Metastatic Liver Carcinoma in the Adrenal Gland (tissue), 2 donors: ENCODE results near the gene GSTM5.

DNA sequence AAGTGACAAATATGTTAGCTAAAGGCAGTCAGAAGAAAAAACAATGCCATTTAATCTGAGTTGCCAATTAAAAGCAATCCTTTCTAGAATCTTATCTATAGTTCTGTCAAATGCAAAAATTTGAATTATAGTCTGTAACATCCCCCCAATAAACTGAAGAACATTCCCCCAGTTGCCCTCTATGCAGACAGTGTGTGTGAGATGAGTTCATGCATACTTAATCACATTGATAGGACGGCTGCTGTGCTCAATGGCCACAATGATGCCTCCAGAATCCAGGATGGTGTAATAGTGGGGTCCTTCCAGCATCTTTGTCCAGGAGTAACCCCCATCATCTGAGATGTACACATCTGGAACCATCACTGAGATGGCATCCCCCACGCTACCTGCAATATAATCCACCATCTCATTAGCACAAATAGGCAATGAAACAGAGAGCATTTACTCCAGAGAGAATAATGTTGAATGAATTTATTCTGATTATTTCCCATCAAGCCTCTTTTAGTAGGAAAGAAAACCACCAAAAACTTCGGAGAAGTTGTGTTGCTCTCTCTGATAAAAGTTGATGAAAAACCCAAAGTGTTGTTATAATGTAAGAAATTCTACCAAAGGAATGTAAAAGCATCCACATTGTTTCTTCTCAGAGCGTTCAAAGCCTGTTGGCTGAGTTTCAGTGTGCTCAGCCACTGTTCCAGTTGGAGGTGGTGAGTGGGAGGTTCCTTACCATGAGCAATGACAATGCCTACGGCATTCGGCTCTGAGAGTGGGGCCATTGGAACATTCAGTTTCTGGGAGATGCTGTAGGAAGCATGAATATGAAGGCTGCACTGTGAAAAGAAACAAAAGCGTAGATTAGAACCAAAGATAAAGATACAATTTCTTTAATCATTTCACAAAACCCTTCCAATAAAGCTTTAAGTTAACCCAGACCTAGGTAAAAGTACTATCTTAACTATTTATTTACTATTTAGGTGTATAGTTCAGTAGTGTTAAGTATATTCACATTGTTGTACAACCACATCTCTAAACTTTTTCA is 20.3 kb upstream of the MYBPHL start:
- PRO-cap, 2 experiments = no peak in any of the 2 experiments

GRCh38 chr1:109372955-109373954 is 24.5 kb downstream of the SORT1 start:
- PRO-cap, 2 experiments = peak in 1 of 2 experiments; most common plus-strand start chr1:109373288 (in 1)

DNA sequence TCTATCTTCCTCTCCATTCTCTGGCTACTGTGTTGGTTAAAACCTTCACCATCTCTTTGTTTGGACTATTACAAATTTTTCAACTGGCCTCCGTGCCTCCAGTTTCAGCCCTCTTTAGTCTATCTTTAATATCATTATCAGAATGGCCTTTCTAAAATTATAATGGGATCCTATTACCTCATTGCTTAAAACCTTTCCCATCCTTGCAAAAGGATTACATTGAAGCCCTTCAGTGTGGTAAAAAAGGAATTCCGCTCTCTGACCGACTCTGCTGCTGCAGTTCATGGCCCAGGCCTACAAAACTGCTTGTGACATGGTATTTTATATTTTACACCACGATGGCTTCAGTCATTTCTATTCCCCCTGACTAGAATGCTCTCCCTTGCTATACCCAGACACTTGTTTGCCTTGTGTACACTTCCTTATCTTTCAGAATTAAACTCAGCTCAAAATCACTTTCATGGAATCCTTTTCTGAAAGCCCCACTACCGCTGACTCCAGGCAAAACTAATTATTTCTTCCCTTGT is 12.4 kb downstream of the PSMA5 start:
- PRO-cap, 2 experiments = no peak in any of the 2 experiments

GRCh38 chr1:109415100-109415637 is 11.1 kb downstream of the PSMA5 start:
- PRO-cap, 2 experiments = no peak in any of the 2 experiments

DNA sequence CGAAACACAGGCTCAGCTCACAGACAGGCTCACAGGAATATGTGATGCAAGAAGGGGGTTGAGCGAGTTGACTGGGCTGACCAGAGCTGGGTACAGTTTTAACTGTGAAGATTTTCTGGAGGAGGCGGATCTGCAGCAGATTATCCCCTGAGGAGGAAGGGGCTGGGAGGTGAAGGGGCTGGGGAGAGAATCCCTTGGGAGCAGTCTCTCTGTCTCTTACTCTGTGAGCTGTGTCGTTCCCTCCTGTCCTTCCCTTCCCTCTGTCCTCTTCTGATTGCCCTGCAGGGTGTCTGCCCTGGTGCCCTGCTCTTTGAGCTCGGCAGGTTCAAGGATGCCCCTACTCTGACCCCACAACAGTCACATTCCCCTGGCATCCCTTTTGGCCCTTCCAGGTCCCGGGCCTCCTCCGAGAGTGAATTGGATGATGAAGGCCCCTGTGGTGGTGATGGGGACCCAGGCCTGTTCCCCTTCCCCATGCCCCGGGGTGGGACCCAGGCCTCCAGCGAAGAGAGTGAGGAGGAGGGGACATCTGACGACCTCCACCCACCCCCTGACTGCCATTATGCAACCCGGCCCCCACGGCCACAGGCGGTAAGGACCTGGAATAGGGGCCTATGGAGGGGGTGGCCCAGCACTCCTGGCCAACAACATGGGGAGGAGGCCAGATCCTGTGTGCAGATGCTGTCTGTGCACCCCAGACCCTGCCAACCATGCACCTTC is 4.2 kb upstream of the CYB561D1 start:
- PRO-cap, 2 experiments = no peak in any of the 2 experiments

DNA sequence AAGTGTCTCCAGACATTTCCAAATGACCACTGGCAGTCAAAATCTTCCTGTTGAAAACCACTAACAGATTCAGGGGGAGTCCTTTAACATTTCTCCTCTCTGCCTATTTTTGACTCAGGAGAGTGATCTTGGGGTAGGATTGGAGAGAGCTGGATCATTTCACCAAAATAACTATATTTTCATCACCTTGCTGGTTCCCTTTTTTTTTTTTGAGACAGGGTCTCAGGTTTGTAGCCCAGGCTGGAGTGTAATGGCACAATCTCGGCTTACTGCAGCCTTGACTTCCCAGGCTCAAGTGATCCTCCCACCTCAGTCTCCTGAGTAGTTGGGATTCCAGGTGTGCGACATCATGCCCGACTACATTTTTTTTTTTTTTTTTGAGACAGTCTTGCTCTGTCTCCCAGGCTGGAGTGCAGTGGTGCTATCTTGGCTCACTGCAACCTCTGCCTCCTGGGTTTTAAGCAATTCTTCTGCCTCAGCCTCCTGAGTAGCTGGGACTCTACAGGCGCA is 8.5 kb downstream of the GNAT2 start:
- PRO-cap, 2 experiments = no peak in any of the 2 experiments

DNA sequence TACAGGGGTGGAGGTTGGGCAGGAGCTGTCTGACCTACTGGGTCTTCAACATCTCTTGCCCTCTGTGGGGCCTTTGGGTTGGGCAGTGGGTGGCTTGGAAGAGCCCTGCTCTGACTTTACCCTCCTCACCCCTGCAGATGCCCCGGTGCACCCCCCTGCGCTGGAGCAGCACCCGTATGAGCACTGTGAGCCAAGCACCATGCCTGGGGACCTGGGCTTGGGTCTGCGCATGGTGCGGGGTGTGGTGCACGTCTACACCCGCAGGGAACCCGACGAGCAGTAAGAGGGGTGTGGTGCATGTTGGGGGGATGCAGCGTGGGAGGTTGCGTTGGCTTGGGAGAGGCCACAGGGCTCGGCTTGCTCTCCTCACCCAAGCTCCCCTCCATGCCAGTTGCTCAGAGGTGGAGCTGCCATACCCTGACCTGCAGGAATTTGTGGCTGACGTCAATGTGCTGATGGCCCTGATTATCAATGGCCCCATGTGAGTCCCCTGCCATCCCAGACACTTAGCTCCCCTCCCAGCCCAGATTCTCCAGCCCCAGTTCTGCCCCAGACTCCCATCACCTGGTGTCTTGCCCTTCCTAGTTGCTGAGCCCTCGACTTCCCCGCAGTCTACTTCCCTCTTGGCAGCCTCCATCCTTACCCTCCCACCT is 7.5 kb downstream of the AMPD2 start:
- PRO-cap, 2 experiments = no peak in any of the 2 experiments

DNA sequence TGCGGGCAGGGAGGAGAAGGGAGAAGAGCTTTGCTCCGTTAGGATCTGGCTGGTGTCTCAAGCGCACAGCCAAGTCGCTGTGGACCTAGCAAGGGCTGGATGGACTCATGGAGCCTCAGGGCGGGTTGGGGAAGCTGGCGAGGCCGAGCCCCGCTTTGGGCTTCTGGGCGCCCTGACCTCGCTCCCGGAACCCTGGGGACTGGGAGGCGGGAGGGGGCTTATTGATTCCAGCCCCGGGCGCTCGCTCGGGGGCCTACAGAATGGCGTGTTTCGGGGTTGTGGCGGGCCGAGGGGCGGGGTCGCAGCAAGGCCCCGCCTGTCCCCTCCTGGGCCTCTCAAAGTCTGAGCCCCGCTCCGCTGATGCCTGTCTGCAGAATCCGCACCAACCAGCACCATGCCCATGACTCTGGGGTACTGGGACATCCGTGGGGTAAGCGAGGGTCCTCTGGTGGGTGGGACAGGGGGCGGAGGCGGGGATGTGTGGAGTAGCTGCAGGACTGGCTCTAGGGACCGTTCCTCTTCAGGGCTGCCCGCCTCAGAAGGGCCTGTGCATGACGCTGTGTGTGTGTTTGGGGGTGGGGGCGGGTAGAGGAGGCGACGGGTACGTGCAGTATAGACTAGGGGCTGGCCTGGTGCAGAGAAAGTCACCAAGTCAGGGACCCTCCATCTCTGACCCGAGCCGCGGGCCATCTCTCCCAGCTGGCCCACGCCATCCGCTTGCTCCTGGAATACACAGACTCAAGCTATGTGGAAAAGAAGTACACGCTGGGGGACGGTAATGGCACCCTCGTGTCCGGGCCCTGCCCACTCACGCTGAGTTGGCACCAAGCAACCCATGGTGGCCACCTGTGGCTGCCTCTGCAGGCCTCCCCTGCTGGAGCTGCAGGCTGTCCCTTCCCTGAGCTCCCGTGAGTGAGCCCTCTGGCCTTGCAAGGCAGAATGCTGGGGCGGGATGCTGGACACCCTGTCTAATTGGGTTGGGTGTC is at the start of gene GSTM5:
TSS of gene GSTM5 (plus strand) at position 333 of the 986 bp plus-strand sequence.
- PRO-cap, 2 experiments = no peak in any of the 2 experiments

GRCh38 chr1:109767011-109767289 is 3.2 kb upstream of the EPS8L3 start:
- PRO-cap, 2 experiments = no peak in any of the 2 experiments

- PRO-cap, 2 experiments = no peak in any of the 2 experiments
These were observed 11.8 kb upstream of the CSF1 start for GRCh38 chr1:109898850-109899169.

DNA sequence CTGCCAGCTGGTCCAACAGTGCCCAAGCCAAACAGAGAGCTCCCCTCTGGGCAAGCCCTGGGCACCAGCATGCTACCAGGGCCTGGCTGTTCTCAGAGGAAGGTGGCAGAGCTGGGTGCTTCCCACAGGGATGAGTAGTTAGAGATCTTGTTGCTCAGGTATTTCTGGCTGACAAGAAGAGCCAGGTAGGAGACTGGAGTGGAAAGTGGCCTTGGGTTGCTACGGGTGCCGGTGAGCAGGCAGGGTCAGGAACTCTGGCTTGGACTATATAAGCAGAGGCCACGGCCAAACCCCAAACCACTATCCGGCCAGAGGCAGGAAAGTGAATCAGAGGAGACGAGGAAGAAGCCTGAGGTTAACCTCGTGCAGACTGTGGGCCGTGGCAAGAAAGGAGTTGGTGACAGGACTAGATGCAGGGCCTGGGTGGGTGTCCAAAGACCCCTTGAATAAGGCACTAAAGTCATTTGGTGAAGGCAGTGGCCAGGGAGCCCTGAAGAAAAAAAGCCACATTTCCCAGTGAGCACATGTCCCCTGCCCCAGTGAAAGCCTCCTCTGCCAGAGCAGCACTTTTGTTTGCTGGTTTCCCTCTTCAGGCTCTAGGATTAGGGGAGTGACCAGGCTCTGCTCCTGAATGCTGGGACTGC is 23.2 kb downstream of the CSF1 start:
- PRO-cap, 2 experiments = no peak in any of the 2 experiments

DNA sequence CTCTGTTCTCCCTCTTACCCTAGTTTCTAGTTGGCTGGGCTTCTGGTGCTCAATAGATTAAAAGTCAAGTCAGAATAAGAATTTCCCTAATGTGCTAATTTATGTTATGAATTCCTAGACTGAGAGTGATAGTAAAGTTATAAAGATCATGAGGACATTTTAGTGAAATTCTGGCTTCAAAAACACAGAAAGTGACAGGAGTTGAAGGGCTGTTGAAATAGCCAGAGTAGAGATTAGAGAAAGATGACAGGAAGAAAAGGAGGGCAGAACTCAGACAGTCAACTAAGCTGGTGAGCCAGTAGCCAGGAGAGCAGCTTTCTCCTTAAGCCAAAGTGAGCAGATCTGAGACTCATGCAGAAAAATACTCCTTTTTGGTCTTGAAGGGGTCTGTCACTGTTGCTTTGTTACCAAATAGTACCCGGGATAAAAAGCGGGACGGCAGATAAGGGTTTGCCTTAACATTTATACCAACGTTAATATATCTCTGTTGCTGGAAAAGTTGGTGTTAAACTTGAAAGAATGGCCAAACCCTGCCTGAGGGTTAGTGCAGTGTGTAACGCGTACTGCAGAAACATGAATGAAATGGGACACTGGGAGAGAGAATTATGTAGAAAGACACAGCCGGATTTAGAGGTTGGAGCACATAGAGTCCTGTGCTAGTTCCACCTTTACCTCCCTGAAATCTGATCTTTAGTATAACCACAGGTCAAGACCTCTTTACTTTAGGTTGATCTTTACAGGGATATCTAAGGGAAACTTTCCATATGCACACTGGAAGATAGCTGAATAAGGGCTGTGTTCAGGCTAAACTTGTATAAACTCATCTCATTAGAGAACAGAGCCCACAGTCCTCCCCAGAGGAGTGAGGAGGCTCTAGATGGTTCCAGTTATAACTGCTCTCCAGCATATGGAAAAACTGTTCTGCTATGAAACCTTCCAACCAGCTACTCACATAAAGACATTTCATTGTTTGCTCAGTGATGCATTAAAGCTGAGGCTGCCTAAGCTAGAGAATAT is 12.9 kb downstream of the AHCYL1 start:
- PRO-cap, 2 experiments = no peak in any of the 2 experiments

GRCh38 chr1:110003694-110004952 is 19.6 kb downstream of the AHCYL1 start:
- PRO-cap, 2 experiments = no peak in any of the 2 experiments

GRCh38 chr1:110029579-110029987 is 4.8 kb upstream of the STRIP1 start:
- PRO-cap, 2 experiments = no peak in any of the 2 experiments

DNA sequence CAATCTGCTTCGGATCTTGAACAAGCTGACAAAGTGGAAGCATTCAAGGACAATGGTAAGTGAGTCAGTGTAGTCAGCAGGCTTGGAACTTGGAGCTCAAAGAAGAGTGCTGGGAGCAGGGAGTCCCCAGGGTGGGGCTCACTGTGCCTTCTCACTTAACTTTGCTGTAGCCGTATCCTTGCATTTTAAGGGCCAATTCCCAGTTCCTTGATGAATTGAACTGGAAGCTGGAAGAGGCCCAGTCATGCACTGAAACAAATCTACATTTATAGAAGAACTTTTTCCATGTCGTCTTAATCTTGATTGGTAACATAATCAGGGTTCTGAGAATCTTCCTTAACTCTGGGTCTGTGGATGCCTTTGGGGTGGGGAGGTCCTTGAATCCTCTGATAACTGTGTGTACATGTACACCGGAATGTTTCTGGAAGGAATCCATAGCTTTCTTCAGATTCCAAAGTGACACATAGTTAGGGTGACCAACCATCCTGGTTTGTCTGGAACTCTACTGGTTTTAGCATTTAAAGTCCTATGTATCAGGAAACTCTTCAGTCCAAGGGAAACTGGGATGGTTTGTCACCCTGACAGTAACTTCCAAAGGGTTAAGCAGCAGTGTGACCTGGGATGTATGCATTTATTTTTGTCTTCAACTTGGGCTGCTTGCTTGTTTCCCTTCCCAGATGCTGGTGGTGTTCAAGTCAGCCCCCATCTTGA is 16.7 kb downstream of the STRIP1 start:
- PRO-cap, 2 experiments = no peak in any of the 2 experiments

DNA sequence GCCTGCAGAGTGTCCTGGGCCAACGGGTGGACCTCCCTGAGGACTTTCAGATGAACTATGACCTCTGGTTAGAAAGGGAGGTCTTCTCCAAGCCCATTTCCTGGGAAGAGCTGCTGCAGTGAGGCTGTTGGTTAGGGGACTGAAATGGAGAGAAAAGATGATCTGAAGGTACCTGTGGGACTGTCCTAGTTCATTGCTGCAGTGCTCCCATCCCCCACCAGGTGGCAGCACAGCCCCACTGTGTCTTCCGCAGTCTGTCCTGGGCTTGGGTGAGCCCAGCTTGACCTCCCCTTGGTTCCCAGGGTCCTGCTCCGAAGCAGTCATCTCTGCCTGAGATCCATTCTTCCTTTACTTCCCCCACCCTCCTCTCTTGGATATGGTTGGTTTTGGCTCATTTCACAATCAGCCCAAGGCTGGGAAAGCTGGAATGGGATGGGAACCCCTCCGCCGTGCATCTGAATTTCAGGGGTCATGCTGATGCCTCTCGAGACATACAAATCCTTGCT is 16.6 kb downstream of the ALX3 start:
- PRO-cap, 2 experiments = no peak in any of the 2 experiments

DNA sequence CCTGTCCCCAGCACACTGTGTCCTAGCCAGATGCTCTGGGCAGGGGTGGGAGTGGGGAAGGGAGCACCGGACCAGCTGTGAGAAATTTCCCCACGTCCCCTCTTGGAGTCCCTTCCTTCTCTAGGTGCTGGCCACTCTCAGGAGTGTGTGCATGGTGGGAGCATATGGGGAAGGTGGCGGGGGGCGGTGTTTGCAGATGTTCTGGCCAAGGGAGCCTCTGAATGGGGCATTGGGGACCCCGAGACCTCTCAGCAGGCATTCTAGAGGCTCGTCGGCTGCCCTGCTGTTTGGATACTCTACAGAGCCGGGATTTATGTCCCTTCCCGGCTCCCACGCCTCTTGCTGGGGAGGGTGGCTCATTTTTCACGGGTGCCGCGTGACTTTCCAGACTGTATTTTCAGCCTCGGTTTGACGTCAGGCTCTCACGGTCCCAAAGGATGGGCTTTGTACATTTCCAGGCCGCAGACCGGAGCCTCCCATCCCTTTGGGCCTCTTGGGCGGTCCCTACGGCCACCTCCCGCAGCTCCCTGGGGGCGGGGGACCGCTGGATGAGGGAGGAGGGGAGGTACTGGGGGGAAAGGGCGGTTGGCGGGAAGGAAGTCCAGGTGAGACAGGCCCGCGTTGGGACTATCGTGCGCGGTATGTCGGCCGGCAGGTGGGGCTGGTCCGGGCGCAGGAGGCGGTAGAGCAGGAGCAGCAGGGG is 17.7 kb downstream of the UBL4B start:
- PRO-cap, 2 experiments = no peak in any of the 2 experiments

DNA sequence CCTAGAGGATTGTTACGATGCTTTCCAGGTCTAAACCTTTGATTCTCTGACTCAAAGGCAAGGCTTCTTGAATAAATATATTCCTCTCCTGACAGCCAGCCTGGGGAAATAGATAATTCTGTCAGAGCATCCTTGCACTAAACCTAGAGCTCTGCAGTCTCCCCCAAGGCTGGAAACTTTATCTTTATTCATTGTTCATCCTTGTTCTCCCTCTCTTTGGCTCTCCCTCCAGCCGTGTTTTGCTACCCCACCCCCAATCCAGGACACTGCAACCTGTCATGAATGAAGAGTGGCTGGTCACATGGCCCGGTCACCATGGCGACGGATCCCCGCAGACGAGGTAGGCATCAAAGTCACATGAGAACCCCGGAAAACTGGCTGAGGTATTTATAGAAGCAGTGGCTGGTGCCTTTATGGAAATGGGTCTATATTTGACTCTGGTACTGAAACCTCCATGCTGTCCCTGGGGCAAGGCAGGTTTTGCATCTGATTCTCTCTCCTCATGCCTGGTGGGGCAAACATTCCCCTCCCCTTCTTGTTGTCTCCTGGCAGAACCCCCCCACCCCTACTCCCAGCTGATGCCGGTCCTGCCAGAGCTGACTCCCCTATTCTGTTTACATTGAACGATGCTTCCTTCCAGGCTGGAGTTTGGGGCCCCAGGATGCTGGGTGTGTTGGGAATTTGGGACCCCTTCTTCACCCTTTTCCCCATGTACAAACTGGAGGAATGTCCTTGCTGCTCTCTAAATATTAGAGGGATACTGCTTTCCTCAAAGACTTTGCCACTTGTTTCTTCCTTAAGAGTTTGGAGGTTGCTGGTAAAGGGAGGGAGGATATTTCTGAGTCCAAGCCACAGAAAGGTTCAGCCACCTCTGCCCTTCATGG is 13.3 kb upstream of the SLC6A17 start:
- PRO-cap, 2 experiments = no peak in any of the 2 experiments

DNA sequence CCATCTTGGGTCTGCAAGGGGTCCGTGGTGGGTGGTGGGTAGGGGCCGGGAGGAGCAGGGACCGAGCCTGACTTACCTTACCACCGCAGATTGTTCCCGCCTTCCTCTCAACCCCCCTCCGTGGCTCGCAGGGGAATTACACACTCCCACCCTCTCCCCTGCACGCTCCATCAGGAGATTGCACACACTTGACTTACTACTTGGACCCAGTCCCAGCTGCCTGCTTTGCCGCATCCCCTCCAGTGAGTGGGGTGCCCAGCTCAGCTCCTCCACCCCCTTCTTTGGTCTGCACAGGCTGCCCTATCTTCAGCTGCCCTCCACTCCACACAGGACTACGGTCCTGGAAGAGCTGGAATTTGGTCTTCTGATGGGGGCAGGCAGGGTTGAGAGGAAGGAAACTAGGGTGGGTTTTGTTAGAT is 2.1 kb downstream of the KCNC4 start:
- PRO-cap, 2 experiments = no peak in any of the 2 experiments

- PRO-cap, 2 experiments = no peak in any of the 2 experiments
These were observed 8.5 kb downstream of the RBM15 start for GRCh38 chr1:110347483-110348221.